ENCODE measurements around the genes AGER and PSMB8.

- RRBS: 61% methylated on average over 4 of the region's 28 CpGs
These were observed 7.9 kb downstream of the SLC44A4 start for GRCh38 chr6:31870407-31871688.

DNA sequence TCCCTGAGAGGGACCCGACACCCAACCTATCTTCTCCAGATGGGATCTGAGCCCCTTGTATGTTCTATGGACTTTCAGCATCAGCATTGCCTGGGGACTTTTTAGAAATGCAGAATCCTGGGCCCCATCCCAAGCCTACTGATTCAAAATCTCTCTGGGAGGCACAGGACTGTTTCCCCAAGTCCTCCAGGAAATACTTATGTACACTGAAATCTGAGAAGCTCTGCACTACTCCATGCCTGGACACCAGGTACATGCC is 1.5 kb upstream of the SLC44A4 start:
- RRBS: no CpG with 5 or more reads among the region's 1 CpG

DNA sequence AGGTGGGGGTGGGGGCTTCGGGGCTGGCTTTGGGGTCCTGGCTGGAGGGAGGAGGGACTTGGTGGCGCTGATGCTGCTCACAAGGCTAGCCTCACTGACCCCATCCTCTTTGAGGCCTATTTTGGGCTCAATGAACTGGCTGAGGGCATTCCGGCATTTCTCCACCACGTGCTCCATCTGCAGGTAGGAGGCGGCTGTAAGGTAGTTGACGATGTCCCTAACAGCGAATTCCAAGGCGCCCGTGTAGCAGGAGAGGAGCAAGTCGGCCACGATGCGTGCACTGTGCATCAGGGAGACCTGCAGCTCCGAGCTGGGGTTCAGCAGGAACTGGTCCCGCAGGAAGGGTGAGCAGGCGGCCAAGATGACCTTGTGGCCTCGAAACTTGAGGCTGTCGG is 1.1 kb downstream of the ZBTB12 start:
- RRBS: no CpG with 5 or more reads among the region's 17 CpGs

DNA sequence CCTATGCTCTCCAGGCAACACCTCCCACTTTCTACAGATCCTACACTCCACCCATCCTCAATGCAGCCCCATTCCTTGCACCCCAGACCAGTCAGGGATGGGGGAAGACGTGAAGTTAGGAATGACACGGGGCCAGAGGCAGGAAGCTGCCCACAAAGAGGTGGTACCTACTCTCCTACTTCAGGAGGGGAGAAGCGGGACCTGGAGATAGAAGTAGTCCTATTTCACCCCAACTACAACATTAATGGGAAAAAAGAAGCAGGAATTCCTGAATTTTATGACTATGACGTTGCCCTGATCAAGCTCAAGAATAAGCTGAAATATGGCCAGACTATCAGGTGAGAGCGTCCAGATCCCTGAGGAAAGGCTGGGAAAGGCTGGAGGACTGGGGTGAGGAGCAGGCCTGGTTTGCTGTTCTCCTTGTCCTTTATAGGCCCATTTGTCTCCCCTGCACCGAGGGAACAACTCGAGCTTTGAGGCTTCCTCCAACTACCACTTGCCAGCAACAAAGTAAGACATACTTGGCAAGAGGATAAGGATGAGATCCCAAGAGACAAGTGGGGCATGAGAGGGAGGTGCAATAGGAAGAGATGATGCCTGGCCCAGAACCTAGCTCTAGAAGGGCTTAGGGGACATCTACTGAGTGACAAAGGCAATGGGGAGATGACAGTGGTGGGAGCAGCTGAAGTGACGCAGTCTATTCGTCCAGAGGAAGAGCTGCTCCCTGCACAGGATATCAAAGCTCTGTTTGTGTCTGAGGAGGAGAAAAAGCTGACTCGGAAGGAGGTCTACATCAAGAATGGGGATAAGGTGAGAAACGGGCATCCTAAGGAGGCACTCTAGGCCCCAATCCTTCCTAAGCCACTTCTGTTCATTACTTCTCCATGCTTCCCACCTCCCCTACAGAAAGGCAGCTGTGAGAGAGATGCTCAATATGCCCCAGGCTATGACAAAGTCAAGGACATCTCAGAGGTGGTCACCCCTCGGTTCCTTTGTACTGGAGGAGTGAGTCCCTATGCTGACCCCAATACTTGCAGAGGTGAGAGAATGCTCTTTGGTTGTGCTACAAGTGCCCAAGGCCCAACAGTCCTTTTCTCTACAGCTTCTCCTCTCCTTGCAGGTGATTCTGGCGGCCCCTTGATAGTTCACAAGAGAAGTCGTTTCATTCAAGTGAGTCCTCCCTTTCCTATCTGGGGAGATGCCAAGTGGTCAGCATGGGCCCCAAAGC is 5.0 kb downstream of the CFB start:
- RRBS: no CpG with 5 or more reads among the region's 14 CpGs

GRCh38 chr6:32046303-32047508 is 8.5 kb downstream of the CYP21A2 start:
- RRBS: 14% methylated on average over 9 of the region's 31 CpGs

- RRBS: no CpG with 5 or more reads among the region's 11 CpGs
These were observed 27.2 kb downstream of the TNXB start for GRCh38 chr6:32081780-32082413.

- RRBS: no CpG with 5 or more reads among the region's 11 CpGs
These were observed 2.3 kb upstream of the TNXB start for GRCh38 chr6:32111086-32112148.

DNA sequence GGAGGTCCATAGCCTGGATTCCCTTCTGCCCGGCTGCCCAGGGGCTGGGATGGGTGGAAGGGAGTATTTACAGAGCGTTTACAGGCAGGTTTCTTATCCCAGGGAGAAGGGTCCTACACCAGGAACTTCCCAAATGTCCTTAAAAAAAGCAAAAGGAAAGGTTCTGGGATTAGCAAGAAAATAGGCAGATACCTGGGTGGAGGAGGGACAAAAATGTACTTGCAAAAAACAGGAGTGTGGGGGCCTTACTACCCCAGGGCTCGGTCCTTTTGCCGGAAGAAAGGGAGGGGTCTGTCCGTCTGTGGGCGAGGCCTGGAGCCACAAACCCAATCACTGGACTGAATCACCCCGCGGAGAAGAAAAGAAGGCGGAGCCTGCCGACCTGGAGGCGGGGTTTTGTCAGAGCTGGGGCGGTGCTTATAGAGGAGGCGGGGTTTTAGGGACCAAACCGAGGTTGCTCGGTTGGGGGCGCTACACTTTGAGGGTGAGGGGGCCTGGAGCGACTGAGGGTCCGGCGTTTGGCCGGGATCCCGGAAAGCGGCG is 3.2 kb downstream of the PRRT1 start:
- RRBS: no CpG with 5 or more reads among the region's 23 CpGs

DNA sequence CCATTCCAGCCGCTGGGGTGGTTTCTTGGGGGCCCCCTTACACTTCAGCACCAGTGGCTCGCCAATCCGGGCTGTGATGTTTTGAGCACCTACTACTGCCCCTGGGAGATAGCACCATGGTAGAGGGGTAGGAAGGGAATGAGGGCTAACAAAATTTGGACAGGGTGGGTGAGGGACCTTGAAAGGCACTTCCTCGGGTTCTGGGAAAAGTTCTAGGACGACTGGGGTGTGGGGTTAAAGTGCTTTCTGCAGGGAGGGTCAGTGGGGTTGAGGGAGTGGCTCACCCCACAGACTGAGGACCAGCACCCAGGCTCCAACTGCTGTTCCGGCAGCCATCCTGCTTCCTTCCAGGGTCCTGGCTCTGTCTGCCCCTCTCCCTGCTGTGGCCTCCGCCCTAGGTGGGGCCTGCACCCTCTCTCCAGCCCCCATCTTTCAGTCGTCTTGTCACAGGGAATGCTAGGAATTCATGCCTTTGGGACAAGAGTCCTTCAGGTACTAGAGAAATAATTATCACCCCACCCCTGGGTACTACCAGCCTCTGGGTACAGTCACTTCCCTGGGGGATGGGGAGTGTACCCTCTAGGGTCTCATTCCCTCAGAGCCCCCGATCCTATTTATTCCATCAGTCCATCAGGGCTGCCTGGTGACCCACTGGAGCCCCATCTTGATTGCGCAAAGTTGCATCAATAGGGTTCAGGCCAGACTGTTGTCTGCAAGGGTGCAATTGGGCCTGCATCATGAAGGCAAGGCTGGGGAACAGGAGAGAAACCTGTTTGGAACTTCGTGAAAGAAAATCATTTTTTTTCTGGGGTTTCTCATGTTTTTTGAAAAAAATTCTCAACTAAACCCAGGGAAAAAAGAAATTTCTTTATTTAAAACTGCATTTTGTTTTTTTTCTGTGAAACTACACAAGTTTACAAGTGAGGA is at the start of gene AGER:
Gene AGER (minus strand): TSS at position 367 of the 927 bp plus-strand sequence.
- RRBS: no CpG with 5 or more reads among the region's 11 CpGs

GRCh38 chr6:32185734-32186307 is 1.8 kb upstream of the AGER start:
- RRBS: no CpG with 5 or more reads among the region's 13 CpGs

- RRBS: no CpG with 5 or more reads among the region's 10 CpGs
These were observed 2.4 kb upstream of the AGER start for GRCh38 chr6:32186308-32186923.

GRCh38 chr6:32186924-32187362 is 2.9 kb upstream of the AGER start:
- RRBS: no CpG with 5 or more reads among the region's 9 CpGs

GRCh38 chr6:32188197-32189067 is 1.6 kb downstream of the PBX2 start:
- RRBS: no CpG with 5 or more reads among the region's 19 CpGs

GRCh38 chr6:32196309-32196873 is 3.9 kb upstream of the GPSM3 start:
- RRBS: 4% methylated on average over 9 of the region's 33 CpGs

DNA sequence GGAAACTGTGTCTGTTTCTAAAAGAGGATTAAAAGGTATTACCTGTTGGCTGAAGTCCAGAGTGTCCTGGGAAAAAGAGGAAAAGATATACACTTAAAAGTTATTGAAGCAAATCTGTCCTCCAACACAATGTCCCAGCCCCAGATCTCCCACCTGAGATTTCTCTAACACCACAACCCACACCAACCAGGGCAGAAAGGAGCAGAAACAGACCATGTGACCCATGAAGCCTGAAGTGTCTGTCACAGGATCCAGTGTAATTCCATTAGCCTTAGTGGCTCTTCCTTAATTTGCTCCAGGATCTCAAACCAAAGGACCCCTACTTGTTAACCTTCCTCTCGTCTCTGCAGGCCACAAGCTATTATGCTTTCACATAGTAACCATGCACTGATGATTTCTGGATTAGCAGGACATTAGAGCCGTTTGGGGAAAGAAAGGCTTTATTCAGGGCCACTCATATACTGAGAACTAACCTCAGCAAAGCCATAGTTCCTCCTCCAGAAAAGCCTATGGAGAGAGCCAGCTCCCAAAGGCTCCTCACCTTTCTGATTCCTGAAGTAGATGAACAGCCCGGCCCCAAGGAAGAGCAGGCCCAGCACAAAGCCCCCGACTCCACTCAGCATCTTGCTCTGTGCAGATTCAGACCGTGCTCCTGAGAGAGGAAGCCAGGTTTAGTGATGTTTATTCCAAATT is 9.3 kb downstream of the HLA-DRB1 start:
- RRBS: no CpG with 5 or more reads among the region's 5 CpGs

GRCh38 chr6:32604290-32605355 is 15.0 kb upstream of the HLA-DRB1 start:
- RRBS: no CpG with 5 or more reads among the region's 5 CpGs

DNA sequence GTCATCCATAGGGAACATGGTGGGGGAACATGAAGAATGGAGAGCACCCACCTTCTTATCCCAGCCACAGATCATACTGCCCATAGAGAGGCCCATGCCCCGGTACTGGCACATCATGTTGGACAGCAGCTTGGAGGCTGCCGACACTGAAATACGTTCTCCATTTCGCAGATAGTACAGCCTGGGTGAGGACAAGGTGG is 1.9 kb downstream of the PSMB8 start:
- RRBS: no CpG with 5 or more reads among the region's 4 CpGs

- RRBS: 3% methylated on average over 9 of the region's 35 CpGs
These were observed at the start of gene PSMB8 for GRCh38 chr6:32843491-32844199. PSMB8 (minus strand) TSS chr6:32844047.

DNA sequence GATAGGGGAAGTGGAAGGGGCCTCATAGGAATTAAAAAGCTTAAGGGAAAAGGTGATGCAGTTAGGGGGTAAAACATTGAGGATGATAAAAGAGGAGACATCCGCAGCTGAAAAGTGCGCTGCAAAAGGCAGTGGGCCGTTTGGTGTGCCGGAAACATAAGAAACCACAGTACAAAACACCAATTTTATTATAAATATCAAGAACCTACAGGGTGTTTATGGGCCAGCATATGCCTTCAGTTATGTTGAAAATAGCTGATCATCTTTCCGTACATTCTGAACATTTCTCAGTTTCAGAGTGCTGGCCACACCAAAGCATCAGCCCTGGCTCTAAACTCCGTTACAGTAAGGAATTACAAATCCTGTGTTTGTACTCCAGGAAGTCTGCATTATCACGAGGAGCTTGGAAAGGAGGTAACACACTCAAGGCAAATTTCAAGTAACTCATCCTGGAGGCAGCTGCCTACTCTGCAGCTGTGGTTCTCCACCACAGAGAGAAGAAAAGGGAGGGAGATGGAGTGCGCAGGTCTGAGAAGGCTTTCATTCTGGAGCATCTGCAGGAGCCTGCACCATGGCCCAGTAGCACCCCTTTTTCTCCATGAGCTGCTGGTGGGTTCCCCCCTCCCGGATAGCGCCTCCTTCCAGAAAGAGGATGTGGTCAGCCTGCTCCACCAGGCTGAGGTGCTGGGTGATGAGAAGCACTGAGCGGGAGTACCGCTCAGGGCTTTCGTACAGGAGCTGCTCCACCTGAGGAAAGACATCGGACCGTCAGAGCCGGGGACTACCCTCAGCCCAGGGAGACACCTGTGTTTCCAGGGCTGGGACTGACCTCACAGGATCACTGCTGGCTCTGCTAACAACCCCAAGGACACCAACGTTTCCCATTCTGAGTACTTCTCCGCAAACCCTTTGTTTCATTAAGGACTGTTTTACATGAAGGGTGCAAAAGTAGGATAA is 1.5 kb upstream of the PSMB8 start:
- RRBS: no CpG with 5 or more reads among the region's 18 CpGs

DNA sequence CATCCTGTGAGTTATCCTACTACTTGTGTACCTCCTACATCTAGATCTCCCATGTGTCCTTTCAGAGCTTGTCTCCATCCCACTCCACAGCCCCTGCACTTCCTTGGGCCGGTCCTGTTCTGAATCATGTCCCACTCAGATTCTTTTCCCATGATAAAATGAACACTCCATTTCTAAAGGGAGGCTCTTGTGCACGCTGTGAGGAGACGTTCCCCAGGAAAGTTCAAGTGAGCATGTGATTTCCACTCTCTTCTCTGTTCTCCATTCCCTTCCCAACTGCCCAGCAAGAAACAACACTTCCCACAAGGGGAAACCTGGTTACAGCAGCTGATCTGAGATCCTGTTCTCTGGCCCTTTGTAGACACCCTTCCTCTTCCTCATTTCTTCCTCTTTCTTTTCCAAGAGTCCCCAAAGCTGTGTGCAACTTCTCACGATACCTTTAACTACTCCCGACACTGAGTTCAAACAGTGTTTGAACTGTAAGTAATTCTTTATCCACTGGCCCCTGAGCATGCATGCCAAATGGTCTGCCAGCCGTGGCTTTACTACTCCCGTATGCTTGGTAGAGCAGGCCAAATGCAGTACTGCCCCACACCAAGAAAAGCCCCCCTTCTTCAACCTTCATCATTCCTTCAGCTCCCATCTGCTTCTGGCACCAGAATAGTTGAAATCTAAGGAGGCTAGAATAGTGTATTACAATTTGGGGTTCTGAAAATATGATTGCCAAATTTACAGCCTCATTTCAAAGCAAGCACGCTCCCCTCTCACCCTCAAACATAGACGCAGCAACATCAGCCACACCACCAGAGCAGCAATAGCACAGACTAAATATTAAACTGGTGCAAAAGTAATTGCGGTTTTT is 4.5 kb downstream of the HLA-DMB start:
- RRBS: no CpG with 5 or more reads among the region's 10 CpGs